ENCODE measurements around a stretch of chr6.

DNA sequence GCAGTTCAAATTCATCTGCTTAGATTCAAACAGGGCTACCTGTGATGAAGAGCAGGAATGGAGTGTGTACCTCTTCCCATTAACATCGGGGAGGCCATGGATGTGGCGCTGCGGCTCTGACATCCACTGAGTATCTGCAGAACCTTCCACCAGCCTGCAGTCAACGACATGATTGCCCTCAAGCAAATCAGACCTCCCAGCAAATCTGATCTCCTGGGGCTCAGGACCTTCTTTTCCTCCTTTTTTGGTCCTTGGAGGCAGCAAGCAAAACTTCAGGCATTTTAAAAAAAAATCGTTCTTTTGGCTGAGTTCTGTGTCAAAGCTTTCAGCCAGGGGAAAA is 103.2 kb upstream of the TRAF3IP2 start:
- RRBS: no CpG with 5 or more reads among the region's 5 CpGs

DNA sequence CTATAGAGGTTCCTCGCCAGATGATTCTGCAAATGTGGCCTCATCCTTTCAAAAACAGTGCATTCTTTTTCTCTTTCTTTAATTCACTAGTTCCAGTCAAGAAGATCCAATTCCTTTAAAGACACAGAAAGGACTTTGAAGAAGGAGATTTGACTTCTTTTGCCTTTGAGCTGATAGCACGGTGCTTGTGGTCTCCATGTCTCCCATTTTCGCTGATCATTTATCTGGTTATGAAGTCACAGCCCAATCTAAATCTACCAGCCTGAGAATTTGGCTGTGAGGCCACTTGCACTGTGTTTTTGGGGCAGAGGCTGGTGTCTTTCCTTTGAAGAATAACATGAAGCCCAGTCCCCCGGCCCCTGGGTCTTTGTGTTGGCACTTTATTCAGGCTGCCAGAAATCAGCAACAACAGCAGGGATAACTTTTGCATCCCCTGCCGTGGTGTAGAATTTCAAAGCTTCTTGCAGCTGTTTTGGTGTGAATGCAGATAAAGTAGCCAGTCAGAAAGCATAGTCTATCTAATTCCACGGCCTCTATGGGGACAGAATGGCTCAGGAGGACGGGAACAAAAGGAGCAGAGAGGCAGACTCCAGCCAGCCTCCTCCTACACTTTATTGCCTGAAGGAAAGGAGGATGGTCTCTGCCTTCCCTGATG is 125.6 kb upstream of the TRAF3IP2 start:
- RRBS: no CpG with 5 or more reads among the region's 7 CpGs

- RRBS: no CpG with 5 or more reads among the region's 8 CpGs
Observed at GRCh38 chr6:111747312-111747879, 125.9 kb downstream of the FYN start.

GRCh38 chr6:111762298-111762744 is 110.9 kb downstream of the FYN start:
- RRBS: no CpG with 5 or more reads among the region's 1 CpG

DNA sequence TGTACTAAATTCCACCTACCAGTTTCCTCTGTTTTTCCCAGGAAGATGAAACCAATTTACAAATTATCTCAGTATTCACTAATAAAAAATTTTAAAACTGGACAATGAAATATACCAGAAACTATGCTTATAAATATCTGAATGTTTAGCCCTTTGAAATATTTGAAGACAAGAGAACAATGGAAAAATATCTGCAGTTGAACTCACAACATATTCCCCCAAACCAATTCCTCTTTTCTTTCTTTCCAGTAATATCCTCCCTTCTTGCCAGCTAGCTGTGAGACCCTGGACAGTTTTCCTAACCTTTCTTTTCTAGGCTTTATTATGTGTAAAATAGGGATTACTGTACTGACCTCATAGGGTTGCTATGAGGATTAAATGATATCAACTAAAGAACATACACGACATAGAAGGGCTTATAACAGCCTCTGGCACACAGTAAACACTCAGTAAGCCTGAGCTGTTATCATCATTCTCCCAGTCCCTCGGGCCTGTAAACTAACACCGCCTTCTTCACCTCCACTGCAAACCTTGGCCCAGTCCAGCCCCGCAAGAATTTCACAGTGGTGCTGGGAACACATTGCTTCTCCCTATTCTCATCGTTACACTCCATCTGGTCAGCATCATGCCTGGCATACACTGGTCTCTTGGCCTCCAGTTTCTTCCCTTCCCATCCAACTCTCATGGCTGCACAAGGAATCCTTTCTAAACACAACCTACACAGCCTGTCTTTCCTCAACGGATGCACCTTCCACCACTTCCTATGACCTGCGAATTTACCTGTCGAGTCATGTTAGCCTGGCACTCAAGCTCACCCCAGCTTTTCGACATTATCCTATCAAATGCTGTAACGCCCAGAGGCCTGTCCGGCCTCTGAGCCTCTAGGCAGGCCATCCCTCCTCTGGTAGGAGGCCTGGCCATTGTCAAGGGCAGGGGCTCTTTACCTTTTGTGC is 92.2 kb downstream of the FYN start:
- RRBS: no CpG with 5 or more reads among the region's 11 CpGs

- RRBS: 79% methylated on average over 3 of the region's 11 CpGs
Observed at GRCh38 chr6:111793669-111794302, 79.5 kb downstream of the FYN start.

GRCh38 chr6:111808418-111808839 is 64.8 kb downstream of the FYN start:
- RRBS: no CpG with 5 or more reads among the region's 6 CpGs

- RRBS: no CpG with 5 or more reads among the region's 4 CpGs
Observed at GRCh38 chr6:111824532-111825196, 48.6 kb downstream of the FYN start.

DNA sequence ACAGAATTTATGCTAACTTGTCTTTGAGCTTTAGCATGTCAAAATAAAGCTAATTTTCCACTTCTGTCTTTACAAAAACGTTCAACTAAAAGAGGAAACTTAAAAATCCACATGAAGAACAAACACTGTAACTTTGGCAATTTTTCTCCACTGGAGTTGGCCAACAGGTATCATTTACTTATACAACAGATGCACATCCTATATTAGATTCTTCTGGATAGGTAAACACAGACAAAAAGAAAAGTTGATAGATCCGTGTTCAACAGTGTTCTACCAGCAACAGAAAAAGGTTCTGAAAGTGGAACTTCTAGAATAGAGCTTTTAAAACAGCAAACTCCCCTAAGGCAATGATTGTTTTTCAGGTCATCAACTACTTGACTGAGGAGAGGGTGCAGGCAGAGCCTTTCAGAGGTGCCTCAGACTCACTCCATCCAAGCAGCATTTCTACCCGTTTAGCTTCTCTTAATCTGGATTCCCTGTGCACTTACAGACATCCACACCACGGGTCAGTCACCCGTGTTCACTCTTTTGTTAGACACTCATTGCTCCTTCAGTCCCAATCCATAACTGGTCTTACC is 29.0 kb downstream of the FYN start:
- RRBS: no CpG with 5 or more reads among the region's 5 CpGs

DNA sequence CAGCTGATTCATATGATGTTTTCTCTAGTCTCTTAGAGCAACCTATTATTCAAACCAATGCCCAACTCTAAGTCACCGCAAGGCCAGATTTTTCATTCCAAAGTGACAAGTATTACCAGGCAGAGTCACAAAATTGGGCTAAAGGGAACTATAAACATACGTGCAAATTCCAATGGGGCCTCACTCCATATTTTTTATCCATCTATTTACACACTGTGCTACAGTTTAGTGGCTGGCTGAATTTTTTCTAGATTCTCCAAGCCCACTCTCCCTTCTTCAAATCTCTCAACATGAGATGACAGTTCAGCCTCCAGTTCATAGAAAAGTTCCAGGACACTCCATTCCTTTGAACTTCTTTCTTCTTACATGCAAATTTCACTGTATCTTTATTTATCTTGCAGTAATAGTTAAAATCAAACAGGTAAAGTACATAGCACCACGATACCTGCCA is 14.0 kb downstream of the FYN start:
- RRBS: no CpG with 5 or more reads among the region's 3 CpGs

DNA sequence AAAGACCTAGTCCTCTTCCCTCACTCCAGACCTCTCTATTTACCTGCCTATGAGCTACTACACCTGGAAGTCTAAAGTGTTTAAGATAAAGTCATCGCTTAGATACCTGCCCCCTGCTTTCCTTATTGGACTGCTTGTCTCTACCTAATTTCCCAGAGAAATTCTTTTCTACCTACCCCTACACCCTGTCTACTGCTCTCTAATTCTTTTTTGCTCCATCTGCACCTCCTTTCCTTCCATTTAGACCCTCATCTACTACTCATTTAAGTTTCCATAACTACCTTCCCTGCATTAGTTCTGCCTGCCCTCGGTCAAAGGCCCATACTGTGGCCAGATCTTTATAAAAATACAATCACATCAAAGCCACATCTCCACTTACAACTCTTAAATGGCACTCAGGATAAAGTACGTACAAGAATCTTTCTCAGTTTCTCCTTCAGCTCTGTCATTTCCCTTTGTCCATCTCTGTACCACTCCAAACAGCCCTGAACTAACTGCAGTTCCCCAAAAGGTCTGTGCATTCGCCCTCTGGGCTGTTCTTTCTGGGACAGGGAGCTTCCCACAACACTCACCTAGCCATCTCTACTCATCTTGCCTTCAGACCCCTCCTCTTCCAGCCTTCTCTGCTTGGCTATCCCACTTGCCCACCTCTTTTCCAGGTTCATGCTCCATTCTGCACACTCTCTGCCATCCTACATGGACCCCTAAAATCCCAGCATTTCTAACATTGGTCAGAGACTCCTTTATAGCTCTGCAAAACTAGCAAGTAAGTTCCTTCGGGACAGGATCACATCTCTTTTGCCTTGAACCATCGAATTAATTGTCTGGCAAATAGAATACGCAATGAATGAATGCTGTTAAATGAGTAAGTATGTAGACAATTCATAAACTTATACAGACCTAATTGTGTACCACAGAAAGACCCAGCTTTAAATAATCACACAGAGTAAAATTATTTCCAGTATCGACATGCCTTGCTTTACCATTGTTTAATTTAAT is 5.5 kb downstream of the FYN start:
- RRBS: no CpG with 5 or more reads among the region's 8 CpGs

- RRBS: no CpG with 5 or more reads among the region's 7 CpGs
Observed at GRCh38 chr6:111869929-111870577, 3.2 kb downstream of the FYN start.

GRCh38 chr6:111976206-111976548 is 77.7 kb upstream of the CCN6 start:
- RRBS: no CpG with 5 or more reads among the region's 2 CpGs

- RRBS: no CpG with 5 or more reads among the region's 12 CpGs
Observed at GRCh38 chr6:111997644-111998240, 56.2 kb upstream of the CCN6 start.

GRCh38 chr6:112030940-112031533 is 22.9 kb upstream of the CCN6 start:
- RRBS: no CpG with 5 or more reads among the region's 3 CpGs

DNA sequence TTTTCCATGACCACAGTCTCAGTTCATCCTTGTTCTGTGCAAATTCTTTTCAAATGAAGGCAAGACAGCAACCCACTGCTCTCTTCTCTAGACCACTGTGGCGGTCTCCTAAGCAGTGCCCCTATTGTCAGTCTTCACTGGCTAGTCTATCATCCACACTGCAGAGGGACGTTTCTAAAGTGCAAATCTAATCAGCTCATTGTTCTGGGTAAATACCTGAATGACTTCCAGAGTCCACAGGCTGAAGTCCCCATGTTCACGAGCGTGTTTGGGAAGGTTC is 73.3 kb downstream of the LAMA4 start:
- RRBS: no CpG with 5 or more reads among the region's 4 CpGs

DNA sequence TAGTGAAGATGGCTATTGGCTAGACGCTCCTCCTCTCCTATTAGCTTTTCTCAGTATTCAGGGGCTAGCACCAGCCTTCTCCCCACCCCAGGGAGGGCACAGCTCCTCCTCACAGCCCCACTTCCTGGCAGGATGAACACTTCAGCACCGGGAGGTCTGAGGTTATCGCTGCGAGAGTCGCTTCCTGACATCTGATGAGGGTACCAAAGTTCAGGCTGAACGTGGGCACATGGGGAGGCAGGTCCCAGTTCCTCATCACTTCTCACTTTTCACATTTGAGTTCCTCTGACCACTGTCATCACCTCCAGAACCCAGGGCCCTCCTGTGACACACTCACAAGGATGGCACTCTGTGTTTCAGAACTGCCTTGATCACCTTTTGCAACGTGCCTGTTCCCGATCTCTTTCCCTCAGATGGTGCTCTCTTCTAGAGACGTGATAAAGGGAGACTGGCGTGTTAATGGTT is 66.6 kb downstream of the LAMA4 start:
- RRBS: no CpG with 5 or more reads among the region's 10 CpGs

DNA sequence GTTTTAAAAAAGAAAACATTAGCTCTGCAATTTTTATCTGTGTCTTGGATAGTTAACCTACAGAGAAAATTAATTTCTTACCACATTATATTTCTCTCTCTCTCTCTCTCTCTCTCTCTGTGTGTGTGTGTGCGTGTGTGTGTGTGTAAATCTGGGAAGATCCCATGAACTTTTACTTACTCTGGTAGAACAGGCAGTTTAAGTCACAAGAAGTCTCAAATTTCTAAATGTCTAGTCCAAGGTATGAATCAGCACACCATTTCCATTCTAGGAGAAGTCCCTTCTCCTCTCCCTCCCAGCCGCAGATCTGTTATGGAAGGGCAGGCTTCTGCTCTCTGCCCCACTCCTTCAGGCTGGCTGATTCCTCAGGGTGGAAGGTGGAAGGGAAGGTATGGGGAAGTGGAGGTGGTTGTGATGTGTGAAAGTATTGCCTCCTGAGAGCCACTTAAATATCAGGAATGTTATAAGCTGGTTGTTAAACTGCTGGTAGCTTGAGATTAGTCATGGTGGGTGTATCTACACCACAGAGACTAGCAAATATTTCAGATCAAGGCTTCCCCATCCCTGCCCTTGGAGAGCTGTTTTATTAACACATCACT is 44.4 kb upstream of the LAMA4 start:
- RRBS: no CpG with 5 or more reads among the region's 2 CpGs

DNA sequence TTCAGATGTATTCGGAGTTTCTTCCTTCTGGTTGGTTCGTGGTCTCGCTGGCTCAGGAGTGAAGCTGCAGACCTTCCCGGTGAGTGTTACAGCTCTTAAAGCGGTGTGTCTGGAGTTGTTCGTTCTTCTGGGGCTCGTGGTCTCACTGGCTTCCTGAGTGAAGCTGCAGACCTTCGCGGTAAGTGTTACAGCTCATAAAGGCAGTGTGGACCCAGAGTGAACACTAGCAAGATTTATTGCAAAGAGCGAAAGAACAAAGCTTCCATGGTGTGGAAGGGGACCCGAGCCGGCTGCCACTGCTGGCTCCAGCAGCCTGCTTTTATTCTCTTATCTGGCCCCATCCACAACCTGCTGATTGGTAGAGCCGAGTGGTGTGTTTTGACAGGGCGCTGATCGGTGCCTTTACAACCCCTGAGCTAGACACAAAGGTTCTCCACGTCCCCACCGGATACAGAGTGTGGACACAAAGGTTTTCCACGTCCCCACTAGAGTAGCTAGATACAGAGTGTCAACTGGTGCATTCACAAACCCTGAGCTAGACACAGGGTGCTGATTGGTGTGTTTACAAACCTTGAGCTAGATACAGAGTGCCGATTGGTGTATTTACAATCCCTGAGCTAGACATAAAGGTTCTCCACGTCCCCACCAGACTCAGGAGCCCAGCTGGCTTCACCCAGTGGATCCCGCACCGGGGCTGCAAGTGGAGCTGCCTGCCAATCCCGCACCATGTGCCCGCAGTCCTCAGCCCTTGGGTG is 341.7 kb downstream of the RFPL4B start:
- RRBS: no CpG with 5 or more reads among the region's 24 CpGs

- RRBS: no CpG with 5 or more reads among the region's 6 CpGs
Observed at GRCh38 chr6:113859307-113859450, 2.0 kb downstream of the MARCKS start.